Helper T cell (primary cell): ENCODE measurements around the genes UBE3B and GIT2.

DNA sequence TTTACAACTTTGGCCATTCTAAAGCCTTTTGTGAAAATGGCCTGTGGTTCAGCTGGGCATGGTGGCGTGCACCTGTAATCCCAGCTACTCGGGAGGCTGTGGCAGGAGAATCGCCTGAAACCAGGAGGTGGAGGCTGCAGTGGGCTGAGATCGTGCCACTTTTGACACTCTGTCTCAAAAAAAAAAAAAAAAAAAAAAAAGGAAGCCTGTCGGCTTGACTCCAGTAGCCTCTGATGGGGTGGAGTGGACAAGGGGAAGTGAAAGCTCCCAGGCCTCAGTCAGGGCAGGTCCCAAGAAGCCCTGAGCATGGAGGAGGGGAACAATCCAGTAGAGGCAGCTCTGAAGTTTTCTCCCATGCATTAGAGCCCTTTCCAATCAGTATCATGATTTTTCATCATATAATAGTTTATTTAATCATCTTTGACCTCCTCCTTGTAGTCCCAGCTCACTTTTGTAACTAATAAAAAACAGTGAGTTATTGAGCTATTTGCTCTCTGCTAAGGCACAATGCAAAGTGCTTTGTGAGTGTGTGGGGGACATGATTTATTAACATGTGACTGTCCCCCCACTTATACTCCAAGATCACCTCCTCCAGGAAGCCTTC lies 4.6 kb upstream of the SSH1 start:
- PRO-cap, 2 experiments: no peak in any of the 2 experiments

DNA sequence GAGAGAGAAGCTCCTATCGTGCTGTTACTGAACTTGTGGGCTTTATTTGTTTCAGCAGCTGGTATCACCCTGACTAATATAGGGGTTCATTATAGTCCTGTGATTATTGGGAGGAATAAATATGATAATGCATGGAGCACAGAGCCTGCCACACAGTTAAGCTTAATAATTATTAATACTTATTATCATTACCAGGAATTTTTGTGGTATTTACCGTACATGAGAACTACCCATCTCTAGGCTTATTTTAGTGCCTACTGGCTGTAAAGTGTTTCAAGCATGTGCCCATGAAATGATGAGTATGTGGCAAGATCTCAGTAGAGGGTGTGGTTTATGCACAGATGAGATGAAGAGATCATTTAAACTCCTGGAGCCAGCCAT lies 60.1 kb downstream of the DAO start:
- PRO-cap, 2 experiments: no peak in any of the 2 experiments

DNA sequence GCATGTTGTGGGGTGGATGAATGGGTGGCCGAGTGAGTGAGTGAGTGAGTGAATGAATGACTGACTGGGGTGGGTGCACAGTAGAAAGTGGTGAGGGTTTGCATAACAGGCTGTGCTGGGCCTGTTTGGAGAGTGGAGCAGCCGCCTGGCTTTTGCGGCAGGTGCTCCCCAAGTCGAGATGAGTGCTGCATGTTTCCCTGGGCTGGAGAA lies 86.9 kb downstream of the FOXN4 start:
- PRO-cap, 2 experiments: no peak in any of the 2 experiments

DNA sequence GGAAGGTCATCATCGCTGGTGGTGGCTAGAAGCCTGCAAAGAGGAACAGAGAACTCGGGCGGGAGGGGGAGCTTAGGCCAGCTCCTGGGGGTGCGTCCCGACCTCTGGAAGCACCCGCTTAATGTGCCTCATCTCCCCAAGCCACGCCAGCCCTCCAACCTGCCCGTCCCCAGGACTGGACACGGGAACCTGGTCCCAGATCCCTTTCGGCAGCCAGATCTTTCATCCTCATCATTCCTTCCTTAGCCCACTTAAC lies 18.9 kb downstream of the FOXN4 start:
- PRO-cap, 2 experiments: no peak in any of the 2 experiments

- PRO-cap, 2 experiments: no peak in any of the 2 experiments
Measured at GRCh38 chr12:109469457-109470067, 7.5 kb downstream of the KCTD10 start.

GRCh38 chr12:109477545-109478313 lies at the start of gene UBE3B:
Gene UBE3B, plus strand, starts transcription at chr12:109477634.
- PRO-cap, 2 experiments: peak in 2 of 2 experiments; most common plus-strand start chr12:109477638 (in 2)

DNA sequence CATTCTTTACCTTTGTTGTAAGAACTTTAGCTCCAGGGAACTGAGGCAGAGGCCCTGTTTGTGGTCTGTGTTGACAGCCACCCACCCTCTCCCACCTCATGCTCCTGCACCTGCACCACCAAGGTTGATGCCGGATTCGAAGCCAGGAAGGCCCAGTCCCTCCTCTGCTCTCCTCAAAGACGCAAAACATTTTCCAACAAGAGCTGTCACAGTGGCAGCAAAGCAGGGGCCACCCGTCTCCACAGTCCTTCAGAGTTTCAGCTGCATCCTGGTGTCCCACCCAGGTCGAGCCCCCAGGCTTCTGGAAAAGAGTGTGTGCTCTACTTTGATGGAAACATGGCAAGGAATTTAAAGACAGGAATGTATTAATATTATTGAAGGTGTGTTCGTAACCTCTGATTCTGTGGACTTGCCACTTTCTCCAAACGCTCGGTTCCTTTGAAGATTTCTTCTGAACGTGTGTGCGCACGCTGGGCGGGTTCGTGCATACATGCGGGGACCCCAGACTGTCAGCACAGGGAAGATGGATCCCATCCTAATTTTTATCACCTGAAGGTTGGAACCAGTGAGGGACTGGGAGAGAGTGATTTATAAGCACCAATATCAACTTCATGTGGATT lies 37.3 kb downstream of the MMAB start:
- PRO-cap, 2 experiments: no peak in any of the 2 experiments

GRCh38 chr12:109552151-109552839 lies 21.0 kb downstream of the MMAB start:
- PRO-cap, 2 experiments: no peak in any of the 2 experiments

DNA sequence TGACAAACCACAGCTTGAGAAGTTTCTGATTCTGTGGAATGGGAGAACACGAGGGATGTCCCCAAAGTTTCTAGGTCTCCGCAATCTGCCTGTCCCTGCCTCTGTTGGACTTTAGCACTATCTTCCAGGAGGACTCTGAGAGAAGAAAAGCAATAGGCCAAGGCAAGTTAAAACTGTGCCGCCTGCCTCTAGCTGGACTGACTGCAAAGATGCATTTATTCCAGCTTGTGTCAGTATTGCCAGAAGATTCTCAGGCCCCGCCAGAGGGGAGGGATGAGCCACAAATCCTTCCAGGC lies 19.9 kb downstream of the MMAB start:
- PRO-cap, 2 experiments: no peak in any of the 2 experiments

GRCh38 chr12:109597423-109598340 lies 24.1 kb downstream of the MVK start:
- PRO-cap, 2 experiments: no peak in any of the 2 experiments

DNA sequence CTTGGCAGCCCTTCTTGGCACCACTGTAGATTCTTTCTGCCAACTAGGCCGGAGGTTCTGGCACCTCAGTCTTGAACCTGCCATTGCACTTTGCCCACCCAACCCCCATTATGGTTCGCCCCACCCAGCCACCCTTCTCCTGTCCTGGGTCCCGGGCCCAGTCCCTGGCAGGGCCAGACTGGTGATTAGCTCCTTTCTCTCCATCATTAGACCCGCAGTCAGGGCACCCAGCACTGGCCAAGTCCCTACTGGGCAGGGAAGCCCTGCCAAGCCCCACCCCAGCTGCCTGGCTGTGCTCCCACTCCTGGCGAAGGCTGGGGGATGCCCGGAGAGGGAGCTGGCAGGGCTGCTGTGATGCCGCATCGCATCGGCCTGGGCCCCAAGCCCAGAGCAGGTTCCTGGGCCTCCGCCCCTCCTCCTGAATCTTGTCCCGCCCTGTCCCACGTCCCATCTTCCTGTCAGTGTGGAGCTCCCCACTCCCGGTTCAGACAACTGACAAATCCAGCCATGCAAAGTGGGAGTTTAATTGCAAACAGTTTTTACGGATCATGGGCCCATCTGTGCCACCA lies 9.8 kb downstream of the FAM222A start:
- PRO-cap, 2 experiments: no peak in any of the 2 experiments

DNA sequence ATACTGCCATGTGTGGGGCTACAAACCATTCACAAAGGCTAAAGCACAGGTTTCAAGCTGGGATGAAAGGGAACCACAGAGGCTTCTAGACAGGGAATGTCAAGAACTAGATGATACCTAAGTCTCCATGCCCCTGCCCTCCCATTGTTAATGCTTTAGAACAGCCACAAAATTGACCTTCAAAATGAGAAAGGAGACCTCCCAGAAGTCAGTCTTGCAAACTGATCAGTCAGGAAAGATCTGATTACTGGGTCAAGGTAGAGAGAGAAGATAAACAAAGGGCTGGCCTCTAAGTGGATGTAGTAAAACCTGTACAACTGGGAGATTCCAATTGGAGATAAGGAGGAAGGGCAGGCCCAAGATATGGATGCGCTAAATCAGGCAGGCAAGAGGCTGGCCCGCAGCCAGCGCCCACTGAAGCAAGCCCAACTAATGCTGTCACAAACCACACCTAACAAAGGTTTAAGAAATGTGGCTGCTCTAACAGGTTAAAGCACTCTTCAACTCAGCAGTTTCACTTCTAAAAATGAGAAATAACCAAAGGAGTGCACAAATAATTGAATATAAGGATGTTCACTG lies 4.9 kb downstream of the GLTP start:
- PRO-cap, 2 experiments: no peak in any of the 2 experiments

GRCh38 chr12:109939152-109939469 lies 39.0 kb downstream of the TCHP start:
- PRO-cap, 2 experiments: no peak in any of the 2 experiments

DNA sequence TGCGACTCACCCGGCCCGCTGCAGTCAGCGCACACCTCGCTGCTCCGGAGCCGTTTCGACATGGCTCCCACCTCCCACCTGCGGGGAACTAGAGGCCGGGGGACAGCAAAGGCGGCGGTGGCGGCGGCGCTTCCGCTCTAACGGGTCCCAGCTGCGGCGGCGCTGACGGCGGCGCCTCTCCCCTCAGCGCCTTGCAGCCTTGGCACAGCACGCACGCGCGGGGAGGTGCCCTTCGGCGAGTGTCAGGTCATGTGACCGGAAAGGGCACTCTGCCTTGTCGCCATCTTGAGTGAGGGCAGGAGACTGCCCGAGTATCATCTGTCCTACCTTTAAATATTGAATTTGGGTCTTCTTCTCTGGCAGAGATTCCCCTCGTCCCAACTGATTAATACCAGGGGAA lies at the start of gene GIT2:
Gene GIT2 (minus strand): TSS at position 206 of the 400 bp plus-strand sequence.
- PRO-cap, 2 experiments: peak in 2 of 2 experiments; most common plus-strand start position 91 of the sequence (in 1); most common minus-strand start position 62 of the sequence (in 1)

- PRO-cap, 2 experiments: no peak in any of the 2 experiments
Measured at GRCh38 chr12:110015277-110015632, 16.0 kb downstream of the ANKRD13A start.

DNA sequence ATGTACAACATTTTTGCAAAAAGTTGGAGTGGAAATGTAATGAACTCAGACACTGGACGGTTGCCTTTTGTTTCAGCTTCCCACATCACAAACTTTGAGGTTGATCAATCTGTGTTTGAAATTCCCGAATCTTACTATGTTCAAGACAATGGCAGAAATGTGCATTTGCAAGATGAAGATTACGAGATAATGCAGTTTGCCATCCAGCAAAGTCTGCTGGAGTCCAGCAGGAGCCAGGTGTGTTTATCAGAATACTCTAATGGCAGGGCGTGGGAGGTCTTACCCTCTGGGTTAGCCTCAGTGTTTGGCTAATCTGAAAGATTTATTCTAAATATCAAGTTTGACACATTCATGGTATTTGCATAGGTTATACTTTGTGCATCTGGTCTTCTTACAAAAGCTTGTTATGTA lies 14.6 kb downstream of the C12orf76 start:
- PRO-cap, 2 experiments: no peak in any of the 2 experiments

DNA sequence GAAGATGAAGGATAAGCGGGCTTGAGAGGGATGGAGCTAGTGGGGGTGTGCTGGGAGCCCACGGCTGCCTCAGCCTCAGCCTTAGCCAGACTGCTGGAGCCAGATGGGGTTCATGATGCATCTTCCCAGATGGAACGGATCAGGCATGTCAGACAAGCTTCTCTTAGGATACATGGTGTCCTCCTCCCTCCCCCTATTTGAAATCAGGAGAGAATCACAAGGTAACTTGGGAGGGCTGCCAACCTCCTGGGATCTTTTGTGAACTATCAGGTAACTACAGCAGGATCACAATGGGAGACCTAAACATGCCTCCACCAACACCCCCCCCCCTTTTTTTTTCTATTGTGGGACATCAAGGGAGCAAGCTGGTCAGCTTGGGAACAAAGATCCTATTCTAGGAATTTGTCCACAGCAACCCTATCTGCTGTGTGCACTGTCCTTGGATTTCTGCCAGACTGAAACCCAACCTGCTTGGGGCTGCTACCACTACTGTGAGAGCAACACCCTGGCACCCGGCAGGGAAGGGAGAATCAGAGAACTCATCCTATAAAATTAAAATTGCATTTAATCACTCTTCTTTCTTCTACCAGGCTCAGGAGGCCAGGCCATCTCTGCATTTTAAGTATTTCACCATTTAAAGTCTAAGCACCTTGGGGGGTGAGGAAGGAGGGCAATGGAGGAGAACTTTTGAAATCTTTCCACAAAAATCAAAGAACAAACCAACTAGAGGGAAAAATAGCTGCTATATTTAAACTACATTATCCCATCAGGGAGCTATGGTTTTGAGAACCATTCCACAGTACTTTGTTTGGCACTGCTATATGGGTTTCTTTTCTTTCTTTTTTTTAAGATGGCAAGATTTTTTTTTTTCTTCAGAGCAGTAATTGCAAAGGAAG lies 10.5 kb upstream of the ATP2A2 start:
- PRO-cap, 2 experiments: no peak in any of the 2 experiments

- PRO-cap, 2 experiments: peak in 2 of 2 experiments; most common plus-strand start chr12:110280616 (in 2); most common minus-strand start chr12:110281034 (in 2)
Measured at GRCh38 chr12:110279962-110281165, 683 bp upstream of the ATP2A2 start.

GRCh38 chr12:110308122-110308496 lies 27.1 kb downstream of the ATP2A2 start:
- PRO-cap, 2 experiments: no peak in any of the 2 experiments

GRCh38 chr12:110345070-110346129 lies 58.1 kb downstream of the ANAPC7 start:
- PRO-cap, 2 experiments: no peak in any of the 2 experiments